Left lung (tissue), 1 donor: ENCODE data around the genes RRAGC, GJA9 and NDUFS5.

GRCh38 chr1:38027437-38028305 is 15.1 kb downstream of the UTP11 start:
- PRO-cap: no peak

- PRO-cap: bidirectional peak, plus-strand start at chr1:38030201, minus-strand start at chr1:38030179
These were observed 16.5 kb downstream of the POU3F1 start for GRCh38 chr1:38029966-38030537.

- PRO-cap: no peak
These were observed 17.6 kb upstream of the POU3F1 start for GRCh38 chr1:38064048-38064807.

GRCh38 chr1:38153701-38153956 is 107.0 kb upstream of the POU3F1 start:
- PRO-cap: no peak

DNA sequence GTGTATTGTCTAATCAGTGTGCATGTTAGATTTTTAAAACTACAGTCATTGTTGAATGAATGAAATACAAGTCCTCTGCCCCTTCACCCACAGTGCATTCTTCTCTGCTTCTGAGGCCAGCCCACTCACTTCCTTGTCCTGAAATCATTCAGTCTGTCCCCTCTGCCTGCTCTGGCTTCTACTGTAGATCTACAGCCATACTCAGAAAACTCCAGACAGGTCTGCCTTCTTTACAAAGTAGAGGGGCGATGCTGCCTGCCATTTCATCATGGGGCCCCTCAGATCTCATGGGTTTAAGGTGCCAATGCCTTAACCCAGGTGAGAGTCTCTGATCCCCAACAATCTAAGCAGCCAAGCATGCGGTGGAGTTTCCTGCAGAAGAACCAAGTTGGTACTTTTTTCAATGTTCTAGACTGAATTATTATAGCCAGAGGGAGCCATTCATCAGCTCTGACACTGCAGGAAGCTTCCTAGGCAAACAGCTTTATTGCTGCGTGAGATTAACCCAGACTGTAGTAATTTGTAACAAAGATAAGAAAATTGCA is 135.6 kb downstream of the RRAGC start:
- PRO-cap: no peak

DNA sequence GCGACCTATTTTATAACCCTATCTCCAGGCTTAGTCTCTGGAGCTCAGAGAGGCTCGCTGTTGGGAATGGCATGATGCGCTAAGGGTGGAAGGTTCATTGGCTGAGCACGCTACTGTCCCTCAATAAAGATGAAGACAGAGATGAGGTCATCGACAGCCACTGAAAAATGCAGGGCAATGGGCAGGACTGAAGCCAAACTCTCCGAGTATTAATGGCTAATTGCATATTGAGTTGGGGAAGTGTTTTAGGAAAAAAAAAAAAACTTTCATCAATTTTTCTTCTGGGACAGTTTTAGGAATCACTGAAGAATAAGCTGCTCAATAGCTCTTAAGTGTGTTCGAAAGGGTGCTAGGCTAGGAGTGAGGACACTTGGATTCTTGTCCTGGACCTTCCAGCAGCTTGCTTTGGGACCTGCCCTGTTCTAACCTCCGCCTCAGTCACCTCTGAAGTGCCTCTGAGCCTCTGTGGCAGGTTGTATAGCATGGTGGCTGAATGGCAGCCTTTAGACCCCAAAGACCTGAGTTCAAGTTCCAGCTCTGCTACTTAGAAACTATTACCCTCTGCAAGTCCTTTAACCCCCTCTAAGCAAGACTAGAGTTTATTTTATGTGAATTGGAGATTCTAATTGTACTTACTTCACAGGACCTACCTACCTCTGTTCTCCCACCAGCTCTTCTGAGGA is 81.7 kb downstream of the RRAGC start:
- PRO-cap: no peak

DNA sequence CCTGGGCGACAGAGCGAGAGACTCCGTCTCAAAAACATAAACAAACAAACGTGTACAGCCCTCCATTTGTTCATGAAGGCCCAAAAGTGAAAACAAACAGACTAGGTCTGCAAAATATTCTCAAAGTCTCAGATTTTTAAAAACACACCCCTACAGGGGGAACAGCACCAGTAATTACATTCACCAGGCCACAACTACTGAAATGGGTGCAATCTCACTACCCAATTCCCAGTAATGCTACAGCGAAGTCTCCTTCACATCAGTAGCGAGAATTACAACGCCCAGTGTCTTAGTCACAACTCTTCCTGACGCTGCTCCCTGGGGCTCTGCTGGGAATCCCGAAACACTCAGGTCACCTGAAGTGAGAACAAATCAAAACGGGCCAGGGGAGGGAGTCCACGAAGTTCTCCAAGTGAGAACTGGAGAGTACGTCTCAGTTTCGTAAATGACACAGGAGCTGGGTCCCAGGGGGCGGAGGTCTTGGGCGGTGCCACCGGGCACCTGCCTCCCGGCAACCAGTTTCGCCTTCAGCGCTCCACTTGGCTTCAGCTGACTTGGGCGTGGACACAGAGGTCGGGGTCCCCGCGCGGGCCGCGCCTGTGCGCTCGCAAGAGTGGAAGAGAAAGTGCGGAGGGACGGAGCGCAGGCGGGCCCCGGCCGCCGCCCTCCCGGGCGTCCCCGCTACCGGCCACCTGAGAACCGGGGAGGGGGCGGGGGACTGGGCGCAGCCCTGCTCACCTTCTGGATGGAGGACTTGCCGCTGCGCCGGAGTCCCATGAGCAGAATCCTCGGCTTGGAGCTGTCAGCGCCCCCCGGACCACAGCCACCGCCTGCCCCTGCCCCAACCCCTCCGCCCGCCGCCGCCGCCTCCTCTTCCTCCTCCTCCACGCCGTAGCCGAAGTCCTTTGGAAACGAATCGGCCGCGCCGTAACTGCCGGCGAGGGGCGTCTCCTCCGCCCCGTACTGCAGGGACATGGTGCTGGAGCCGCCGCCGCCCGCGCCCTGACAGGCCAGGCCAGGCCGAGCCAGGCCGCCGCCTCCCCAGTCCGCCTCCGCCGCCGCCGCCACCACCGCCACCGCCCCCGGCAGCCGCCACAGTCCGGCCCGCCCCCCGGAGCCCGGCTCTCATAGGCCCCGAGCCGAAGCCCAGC is at the start of gene RRAGC:
Gene RRAGC, minus strand, starts transcription at position 1,101 of the 1,151 bp plus-strand sequence.
- PRO-cap: unidirectional peak, plus-strand start at position 444 of the sequence; bidirectional peak, plus-strand start at position 623 of the sequence, minus-strand start at position 612 of the sequence; bidirectional peak, plus-strand start outside the sequence, minus-strand start at position 1,066 of the sequence

DNA sequence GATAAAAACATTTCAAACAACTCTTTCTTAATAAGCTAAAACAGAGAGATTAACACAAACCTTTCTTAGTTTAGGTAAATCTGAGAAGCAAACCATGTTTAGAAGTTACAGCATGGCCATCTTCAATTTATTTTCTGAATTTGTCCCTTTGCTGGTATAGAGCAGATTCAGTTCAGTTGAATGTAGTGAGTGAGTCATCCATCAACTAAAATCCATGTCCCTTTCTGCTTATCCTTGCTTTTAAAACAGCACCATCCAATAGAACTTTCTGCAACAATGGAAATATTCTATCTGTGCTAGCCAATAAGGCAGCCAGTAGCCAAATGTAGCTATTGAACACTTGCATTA is at the start of gene GJA9:
Gene GJA9, minus strand, starts transcription at position 216 of the 348 bp plus-strand sequence.
- PRO-cap: no peak

- PRO-cap: bidirectional peak, plus-strand start at chr1:39026350, minus-strand start at chr1:39026244
These were observed at the start of gene NDUFS5 for GRCh38 chr1:39025978-39026608. TSS of gene NDUFS5 (plus strand) at chr1:39026350.

DNA sequence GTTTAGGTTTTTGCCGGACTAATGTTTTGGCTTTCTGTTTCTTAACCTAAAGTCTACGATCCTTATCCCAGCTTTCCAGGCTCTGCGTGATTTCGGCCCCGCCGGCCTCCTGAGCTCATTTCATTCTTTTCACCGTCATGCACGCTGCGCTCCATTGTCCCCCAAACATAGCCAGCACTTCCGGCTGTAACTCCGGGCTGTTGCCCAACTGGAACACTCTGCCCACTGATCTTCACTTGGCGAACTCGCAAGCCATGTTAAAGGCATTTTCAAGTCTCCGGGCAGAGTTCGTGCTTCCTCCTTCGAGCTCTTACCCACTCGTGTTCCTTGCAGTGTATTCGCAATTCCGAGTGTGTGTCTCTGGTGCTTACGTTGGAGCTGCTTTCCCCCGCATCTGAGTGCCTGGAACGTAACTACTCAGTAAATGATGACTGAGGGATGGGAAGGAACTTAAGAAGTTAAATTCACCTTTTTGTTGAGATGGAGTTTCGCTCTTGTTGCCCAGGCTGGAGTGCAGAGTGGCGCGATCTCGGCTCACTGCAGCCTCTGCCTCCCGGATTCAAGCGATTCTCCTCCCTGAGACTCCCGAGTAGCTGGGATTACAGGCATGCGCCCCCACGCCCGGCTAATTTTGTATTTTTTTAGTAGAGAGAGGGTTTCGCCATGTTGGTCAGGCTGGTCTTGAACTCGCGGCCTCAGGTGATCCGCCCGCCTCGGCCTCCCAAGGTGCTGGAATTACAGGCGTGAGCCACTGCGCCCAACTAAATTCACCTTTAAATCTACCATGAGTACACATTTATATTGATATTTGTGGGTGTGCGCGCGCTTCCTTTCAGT is 677 bp downstream of the NDUFS5 start:
- PRO-cap: unidirectional peak, minus-strand start at position 131 of the sequence; unidirectional peak, minus-strand start at position 181 of the sequence

GRCh38 chr1:39047712-39048008 is 21.5 kb downstream of the NDUFS5 start:
- PRO-cap: no peak

DNA sequence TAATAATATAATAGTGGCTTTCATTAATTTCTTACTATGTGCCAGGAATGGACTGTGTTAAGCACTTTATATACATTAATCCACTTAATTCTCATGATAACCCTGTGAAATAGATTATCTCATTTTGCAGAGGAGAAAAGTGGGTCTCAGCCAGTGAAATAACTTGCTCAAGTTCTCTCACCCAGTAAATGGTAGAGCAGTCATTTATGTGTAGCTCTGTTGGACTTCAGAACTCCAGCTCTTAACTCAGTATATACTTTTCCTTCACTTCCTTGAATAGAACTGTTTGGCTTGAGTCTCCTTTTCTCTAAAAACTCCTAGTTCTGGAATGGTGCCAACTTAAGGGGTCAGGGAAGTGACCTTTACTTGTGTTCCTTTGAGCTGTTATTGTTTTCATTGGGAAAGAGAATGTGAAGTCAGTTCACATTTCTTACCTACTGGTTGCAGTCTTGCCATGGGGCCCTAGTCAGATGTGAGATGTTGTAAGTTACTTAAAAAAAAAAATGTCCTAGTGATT is 77.1 kb upstream of the MACF1 start:
- PRO-cap: no peak

GRCh38 chr1:39141678-39142649 is 62.5 kb upstream of the MACF1 start:
- PRO-cap: no peak

GRCh38 chr1:39196702-39197230 is 7.7 kb upstream of the MACF1 start:
- PRO-cap: no peak

- PRO-cap: unidirectional peak, plus-strand start at chr1:39215237; unidirectional peak, plus-strand start at chr1:39215265
These were observed 10.6 kb downstream of the MACF1 start for GRCh38 chr1:39215010-39215598.

GRCh38 chr1:39266145-39266753 is 61.8 kb downstream of the MACF1 start:
- PRO-cap: no peak

- PRO-cap: no peak
These were observed 78.7 kb downstream of the MACF1 start for GRCh38 chr1:39282934-39283865.

GRCh38 chr1:39317039-39317510 is 112.6 kb downstream of the MACF1 start:
- PRO-cap: no peak

DNA sequence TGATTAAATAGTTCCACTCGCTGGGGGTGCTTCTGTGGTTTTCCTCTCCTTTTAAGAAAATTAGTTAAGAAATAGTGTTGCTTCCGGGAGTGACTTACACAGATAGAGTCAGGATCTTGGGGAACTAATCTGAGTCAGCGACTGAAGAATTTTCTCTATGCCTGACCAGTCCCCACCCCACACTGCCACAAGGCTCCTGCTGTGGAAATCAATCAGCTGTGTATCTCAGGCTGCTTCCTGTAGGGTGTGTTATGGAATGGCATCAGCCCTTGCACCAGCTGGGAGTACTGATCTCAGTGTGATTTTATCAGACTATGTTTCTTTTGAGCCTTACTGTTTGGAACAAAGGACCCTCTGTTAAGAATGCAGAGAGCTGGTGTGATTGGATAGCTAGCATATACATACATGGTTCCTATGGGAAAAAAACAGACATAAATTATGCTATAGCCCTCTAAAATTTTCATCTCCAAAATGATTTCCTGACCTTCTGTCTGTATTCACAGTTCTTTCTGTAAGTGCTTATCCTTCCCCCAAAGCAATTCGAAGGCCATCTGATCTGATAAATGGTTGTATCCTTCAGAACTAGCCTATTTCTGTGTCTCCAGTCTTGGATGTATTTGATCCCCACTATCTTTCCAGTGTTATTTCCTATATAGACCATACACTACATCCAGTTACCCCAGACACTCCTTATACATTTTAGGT is 92.7 kb upstream of the BMP8A start:
- PRO-cap: no peak

GRCh38 chr1:39429656-39430434 is 61.6 kb upstream of the BMP8A start:
- PRO-cap: no peak